NB4 (cell line): ENCODE measurements around a stretch of chr20.

DNA sequence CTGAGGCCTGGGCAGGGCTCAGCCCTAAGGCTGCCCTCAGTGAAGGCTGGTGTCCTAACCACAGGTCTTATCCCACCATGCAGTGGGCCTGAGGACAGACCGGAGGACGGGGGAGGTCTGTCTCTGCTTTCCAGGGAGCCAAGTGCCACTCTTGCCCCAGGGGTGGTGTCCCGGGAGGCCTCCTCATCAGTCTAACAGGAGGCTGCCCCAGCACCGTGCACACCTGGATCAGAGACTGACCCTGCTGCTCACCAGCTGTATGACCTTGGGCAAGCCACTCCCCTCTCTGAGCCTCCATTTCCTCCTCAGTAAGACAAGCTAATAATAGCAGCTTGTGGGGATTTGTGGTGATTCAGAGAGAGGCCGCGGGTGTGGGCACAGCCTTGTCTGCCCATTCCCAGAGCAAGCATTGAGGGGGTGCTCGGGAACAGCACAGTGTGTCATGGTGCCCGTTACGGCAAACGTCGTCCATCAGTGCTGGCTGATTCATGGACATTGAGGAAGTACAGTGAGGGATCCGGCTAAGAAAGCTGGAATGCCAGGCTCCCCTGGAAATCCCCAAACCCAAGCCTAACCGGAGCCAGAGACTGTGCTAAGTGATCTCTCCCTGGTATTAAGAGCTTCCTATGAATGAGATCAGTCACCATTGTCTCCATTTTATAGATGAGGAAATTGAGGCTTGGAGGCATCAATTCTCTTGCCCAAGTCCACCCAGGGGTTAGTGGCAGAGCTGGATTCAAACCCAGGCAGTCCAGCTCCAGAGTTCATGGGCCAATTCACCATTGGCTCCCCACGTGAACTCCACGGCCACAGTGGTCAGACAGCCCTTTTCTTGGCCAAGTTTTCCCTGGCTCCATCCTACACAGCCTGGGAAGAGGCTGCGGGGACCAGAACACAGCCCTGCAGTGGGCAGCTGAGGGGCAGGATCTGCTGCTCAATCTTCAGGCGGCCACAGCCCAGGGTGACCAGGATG, 20.8 kb downstream of the TGM2 start:
- RRBS, result 56% methylated on average over 4 of the region's 17 CpGs

DNA sequence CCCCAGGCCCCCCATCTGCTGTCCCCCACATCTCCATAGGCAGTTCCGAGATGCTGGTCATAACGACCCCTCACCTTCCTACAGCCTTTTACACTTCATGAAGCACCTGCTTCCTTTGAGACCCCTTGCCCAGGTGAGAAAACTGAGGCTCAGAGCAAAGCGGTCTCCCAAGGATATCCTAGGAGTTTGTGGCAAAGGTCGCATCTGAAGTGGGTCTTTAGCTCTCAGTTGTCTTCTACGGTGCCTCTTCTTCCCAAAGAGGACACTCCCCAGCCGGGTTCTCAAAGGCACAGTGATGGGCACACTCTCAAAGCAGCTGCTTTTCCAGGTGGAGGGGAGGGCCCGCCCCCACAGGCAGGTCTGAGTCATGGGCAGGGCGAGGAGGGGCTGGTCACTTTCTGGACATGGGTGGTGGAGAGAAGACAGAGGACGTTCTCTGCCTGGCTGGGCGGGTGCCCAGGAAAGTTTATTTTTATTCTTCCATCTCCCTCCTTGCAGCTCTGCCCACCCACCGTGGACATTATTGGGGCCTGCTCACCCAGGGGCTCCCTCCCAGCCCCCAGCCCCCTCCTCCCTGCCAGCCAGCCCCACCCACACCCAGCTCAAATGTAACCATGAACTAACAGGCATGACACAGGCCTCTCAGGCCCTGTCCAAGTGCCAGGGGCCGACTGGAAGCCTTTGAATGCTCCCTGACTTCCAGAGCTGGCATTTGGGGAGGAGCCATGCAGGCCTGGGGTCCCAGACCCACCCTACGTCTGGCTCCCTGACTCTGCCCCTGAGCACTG, 8.2 kb downstream of the TGM2 start:
- RRBS, result no CpG with 5 or more reads among the region's 13 CpGs

DNA sequence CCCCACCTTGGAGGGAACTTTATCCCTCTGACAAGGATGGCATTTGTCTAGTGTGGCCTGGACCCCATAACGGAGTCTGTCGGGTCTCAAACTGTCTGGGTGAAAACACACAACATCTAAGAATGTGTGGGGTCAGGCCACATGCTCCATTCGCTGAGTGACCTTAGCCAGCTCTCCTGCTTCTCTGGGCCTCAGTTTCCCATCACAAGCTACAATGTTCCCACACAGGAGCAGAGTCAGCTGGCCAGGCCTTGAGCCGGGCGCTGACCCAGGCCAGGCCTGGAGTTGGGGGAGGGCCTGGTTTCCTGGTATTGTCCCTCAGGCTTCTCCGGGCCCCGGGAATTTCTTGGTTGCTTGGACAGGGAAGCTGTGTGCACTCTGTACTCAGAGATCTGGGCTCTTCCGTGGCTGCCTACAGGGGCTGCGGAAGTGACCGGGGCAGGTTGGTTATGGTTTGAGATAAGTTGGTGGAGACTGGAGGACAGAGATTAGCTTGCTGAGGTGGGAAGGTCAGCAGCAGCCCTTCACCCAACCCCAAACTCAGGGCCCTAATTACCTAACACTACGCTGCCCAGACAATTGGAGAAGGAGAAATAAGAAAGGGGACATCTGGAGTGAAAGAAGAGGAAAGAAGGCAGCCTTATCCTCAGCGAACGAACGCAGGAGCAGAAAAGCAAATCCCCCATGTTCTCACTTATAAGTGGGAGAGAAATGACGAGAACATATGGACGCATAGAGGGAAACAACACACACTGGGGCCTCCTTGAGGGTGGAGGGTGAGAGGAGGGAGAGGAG, 6.3 kb downstream of the TGM2 start:
- RRBS, result 96% methylated on average over 3 of the region's 16 CpGs

- RRBS, result no CpG with 5 or more reads among the region's 4 CpGs
These were observed 3.8 kb upstream of the TGM2 start for GRCh38 chr20:38168833-38169319.

DNA sequence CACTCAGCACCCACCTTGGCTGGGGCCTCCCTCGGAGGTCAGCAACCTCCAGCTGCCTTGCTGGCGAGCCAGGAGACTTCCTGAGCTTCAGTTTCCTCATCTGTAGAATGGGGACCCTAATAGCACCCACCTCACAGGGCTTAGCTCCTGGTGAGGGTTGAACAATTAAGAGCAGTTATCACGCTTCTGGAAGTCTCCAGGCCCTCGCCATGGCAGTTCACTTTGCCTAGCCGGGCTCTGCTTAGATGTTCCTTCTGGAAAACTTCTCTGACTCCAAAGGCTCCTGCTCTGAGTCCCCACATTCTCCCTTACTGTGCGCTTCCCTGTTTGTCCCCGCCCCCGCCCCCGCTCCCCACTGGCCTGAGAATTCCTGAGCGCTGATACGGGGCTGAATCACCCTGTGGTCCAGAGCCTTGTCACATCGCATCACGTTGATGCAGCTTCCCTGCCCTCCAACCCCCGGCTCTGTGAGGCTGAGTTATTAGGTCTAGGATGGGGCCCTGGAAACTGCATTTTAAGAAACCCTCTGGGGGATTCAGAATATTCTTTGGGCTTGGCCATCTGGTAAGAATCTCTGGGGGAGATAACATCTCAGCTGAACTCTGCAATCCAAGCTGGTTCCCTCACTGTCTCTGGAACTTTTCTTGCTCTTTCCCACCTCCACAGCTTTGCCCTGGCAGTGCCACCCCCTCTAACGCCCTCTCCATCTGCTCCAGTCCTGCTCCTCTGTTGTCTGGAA, 42.9 kb downstream of the KIAA1755 start:
- RRBS, result no CpG with 5 or more reads among the region's 15 CpGs

- RRBS, result no CpG with 5 or more reads among the region's 3 CpGs
These were observed 14.0 kb downstream of the LBP start for GRCh38 chr20:38360269-38360788.

- RRBS, result no CpG with 5 or more reads among the region's 7 CpGs
These were observed 47.8 kb upstream of the RALGAPB start for GRCh38 chr20:38424609-38425426.

DNA sequence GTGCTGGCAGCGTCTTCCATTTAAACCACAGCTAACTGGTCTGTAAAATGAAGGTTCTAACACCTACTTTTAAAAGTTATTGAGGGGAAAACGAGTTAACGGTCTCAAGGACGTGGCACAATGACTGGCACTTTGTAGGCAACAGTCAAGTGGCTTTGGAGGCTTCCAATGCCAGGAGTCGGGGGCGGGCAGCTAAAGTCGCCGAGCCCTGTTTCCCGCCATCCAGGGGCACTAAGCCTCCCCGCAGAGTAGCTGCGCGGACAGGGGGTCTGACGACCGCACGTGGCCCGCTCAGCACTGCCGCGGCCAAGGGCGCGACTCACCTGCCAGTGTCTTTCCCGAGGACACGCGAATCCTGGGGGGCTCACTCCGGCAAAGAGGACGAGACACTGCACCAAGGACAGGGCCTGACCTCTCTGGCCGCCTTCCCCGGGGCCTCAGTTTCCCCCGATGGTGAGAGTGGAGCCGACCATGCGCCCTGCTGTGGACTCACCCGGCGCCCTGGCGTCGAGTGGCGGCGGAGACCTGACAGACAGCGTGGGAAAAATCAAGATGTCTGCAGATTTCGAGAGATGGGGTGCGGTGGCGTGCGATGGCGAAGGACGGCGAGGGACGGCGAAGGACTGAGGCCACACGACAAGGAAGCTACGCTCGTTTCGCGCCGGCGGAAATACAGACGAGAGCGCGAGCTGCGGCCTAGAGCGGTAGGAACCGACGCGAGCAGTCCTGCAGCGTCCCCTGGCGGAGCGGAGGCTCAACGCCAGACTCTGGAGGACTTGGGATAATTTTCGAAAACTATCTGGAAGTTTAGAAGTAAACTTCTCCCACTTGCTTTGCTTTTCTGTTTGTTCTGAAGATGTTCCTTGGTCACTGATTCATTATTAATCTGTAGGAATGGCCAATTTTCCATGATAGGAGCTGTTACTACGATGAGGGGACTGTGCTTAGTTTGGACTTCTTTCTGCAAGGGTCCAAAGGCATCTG, 37.6 kb upstream of the RALGAPB start:
- RRBS, result under 1% methylated on average over 15 of the region's 67 CpGs

DNA sequence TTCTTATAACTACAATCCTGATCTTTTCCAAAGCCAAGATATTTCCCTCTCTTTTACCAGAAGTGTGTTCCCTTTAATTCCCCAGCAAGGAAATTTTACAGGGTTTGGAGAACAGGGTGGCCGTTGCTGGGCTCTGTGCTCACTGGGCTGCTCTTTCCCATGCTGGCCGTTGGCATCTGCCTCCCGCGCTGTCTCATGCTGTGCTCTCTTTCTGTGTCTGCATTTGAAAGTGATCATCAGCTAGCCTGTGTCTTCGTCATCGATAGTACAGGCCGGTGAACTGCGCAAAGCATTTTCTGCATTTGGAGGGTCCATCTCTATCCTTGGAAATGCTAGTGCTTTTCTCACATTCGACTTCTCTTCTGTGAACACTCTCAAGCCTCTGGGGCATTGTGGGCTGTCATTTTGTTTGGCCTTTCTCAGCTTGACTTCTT, 30.8 kb upstream of the RALGAPB start:
- RRBS, result no CpG with 5 or more reads among the region's 9 CpGs

DNA sequence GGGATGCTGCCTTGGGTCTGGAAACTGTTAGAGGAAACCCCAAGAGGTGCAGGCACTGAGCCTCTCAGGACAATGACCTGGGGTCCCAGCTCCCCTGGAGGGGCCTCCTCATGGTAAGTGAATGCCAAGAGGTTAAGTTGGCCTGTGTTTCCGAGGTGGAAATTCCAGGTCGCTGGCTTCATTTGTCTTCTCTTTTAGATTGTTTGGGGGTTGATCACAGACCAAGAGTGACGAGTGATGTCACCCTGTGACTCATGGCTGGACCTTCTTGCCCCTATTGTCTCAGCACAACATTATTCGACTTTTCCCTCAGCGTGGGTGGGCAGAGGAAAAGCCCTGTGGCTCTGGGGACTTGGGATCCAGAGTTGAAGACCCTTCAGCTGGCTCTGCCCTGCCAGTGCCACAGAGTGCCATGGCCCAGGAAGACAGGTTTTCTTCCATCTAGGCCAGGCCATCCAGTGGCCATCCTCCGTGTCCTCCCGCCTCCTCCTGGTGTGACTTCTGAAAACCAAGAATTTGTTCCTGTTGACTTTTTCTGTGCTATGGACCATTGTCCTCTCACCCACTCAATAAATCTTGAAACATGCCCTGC, 22.2 kb upstream of the RALGAPB start:
- RRBS, result no CpG with 5 or more reads among the region's 7 CpGs

DNA sequence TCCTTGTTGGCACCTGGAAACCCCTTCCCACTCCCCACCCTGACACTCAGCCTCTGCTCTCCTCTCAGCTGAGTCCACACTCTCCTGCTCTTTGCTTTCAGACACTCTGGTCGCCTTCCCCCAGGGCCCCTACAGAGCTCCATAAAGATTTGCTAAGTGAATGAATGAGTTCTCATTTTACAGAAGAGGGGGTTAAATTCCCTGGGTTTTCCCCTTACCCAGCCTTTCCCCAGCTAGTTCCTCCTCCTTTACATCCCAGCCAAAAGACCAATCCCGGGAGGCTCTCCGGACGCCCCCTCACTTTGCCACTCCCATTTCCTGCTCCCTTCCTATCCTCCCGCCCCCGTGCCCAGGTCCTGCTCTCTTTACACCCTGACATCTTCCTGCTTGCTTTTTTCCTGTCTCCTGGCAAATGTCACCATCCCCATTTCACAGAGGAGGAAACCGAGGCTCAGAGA, 20.1 kb downstream of the ADIG start:
- RRBS, result no CpG with 5 or more reads among the region's 7 CpGs

- RRBS, result 2% methylated on average over 10 of the region's 16 CpGs
These were observed 7.3 kb downstream of the SLC32A1 start for GRCh38 chr20:38731577-38731941.

- RRBS, result no CpG with 5 or more reads among the region's 9 CpGs
These were observed 19.1 kb downstream of the ACTR5 start for GRCh38 chr20:38767260-38767824.

- RRBS, result no CpG with 5 or more reads among the region's 5 CpGs
These were observed 6.2 kb downstream of the PPP1R16B start for GRCh38 chr20:38811563-38812136.

GRCh38 chr20:38840022-38841341, 35.0 kb downstream of the PPP1R16B start:
- RRBS, result no CpG with 5 or more reads among the region's 20 CpGs

GRCh38 chr20:38871806-38872488, 54.3 kb upstream of the FAM83D start:
- RRBS, result no CpG with 5 or more reads among the region's 9 CpGs

DNA sequence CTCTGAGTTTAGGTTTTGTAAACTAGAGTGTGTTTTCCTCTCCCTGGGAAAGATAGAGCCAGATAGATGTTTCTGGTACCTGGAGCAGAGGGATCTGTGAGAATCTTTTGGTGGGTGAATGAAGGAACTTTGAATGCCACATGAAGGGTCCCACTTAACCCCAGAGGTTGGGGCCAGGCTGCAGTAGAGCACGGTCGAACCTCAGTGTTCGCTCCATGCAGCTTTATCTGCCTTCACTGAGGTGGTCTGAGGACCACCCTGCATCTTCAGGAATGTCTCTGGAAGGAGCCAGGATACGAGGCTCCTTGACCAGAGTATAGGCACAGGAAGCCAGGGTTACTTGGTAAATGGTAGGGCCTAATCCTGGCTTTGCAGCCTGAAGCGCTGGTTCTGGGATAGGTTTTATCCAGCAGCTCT, 5.2 kb downstream of the FAM83D start:
- RRBS, result no CpG with 5 or more reads among the region's 5 CpGs

- RRBS, result no CpG with 5 or more reads among the region's 9 CpGs
These were observed 2.6 kb downstream of the MAFB start for GRCh38 chr20:40686261-40686978.

GRCh38 chr20:40689340-40690367, 618 bp upstream of the MAFB start:
- RRBS, result 5% methylated on average over 27 of the region's 91 CpGs

GRCh38 chr20:40990534-40990986, 38.1 kb upstream of the TOP1 start:
- RRBS, result no CpG with 5 or more reads among the region's 9 CpGs